ENCODE measurements around a stretch of chr6.

GRCh38 chr6:13695238-13695945, 16.2 kb downstream of the RANBP9 start:
- PRO-cap, 3 experiments = no peak in any of the 3 experiments
- RAMPAGE, long total RNA, 2 experiments = no peak in any of the 2 experiments
- RRBS = no CpG with 5 or more reads among the region's 4 CpGs

DNA sequence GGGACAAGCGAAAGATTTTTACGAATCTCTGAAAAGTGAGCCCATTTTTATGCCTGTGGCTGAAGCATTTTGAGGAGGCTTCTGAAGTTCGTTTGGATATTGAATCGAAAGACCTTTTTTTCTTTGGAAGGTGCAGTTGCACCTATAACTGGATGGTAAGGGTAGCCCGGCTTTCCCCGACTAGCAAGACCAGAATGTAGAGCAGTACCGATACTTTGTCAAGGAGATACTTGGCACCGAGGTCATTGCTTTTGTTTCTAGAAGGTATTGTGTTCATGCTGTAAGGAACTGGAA, 637 bp downstream of the RNF182 start:
- PRO-cap, 3 experiments = no peak in any of the 3 experiments
- RAMPAGE, long total RNA, 2 experiments = no peak in any of the 2 experiments
- RRBS = no CpG with 5 or more reads among the region's 8 CpGs

DNA sequence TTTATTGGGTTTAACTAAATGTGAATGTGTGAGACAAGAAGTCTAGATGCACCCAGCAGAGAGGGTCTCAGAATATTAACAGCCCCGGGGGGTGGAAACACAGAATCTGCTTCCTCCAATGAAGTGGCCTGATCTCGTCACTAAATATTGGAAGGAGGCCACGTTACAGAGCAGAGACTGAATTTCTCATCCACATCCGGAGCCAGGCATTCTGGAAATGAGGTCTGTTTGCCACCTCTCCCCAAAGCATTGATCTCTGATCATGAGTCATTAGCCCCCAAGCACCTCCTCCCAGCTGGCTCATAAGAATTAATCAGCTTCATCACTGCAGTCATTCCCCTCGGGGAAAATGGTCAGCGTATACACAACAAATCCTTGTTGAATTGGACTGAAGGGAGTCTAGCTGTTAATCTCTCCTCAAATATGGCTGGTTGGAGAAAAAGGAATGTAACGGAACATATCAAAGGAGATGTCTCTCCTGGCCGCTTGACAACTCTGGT, 76.5 kb downstream of the RNF182 start:
- PRO-cap, 3 experiments = no peak in any of the 3 experiments
- RAMPAGE, long total RNA, 2 experiments = no peak in any of the 2 experiments
- RRBS = 22% methylated on average over 2 of the region's 8 CpGs

- PRO-cap, 3 experiments = no peak in any of the 3 experiments
- RAMPAGE, long total RNA, 2 experiments = no peak in any of the 2 experiments
- RRBS = no CpG with 5 or more reads among the region's 10 CpGs
Measured at GRCh38 chr6:14142055-14142946, 24.7 kb downstream of the CD83 start.

DNA sequence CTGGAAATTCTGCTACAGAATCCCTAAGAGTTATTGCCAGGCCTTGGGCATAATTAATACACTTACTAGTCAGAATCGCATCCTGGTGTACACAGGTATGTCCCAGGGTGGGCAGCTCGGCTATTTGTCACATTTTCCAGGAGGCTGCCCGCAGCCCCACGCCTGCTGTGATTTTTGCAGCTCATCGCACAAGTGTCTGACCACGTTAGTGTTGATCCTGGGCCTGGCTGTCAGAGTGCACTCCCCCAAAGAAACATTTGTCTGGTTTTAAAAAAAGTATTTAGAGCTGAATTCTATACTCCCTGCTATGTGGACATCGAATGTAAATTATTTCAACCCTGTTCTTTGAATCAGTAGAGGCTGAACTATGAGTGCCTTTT, 105.4 kb downstream of the CD83 start:
- PRO-cap, 3 experiments = no peak in any of the 3 experiments
- RAMPAGE, long total RNA, 2 experiments = no peak in any of the 2 experiments
- RRBS = no CpG with 5 or more reads among the region's 7 CpGs

DNA sequence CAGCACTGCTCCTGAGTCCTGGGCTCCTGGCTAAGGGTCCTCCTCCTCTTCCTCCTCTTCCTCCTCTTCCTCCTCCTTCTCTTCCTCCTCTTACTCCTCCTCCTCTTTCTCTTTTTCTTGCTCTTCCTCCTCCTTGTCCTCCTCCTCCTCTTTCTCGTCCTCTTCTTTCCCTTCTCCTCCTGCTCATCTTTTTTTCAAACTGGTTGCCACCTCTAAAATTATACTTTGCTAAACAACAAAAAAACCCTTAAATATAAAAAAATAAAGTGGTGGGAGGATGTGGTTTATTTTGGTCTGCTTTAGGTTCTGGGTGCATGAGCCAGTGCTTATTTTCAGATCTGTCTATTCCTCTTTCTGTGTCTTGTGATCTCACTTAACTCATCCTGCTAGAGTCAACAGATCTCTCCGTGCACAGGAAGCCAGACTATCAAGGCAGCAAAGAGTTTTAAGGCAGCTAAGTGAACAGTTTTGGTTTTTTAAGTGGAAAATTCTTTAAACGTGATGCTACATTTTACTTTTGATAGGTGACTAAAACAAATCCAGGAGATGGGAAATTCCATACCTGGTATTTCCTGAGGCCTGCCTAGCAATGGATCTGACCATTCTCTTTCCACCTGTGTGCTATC, 159.4 kb downstream of the CD83 start:
- PRO-cap, 3 experiments = no peak in any of the 3 experiments
- RAMPAGE, long total RNA, 2 experiments = no peak in any of the 2 experiments
- RRBS = no CpG with 5 or more reads among the region's 3 CpGs

GRCh38 chr6:14706179-14706921, 539.5 kb upstream of the JARID2 start:
- PRO-cap, 3 experiments = peak in 1 of 3 experiments; most common plus-strand start chr6:14706624 (in 1); most common minus-strand start chr6:14706524 (in 1)
- RAMPAGE, long total RNA, 2 experiments = no peak in any of the 2 experiments
- RRBS = no CpG with 5 or more reads among the region's 13 CpGs

- PRO-cap, 3 experiments = no peak in any of the 3 experiments
- RAMPAGE, long total RNA, 2 experiments = no peak in any of the 2 experiments
- RRBS = no CpG with 5 or more reads among the region's 4 CpGs
Measured at GRCh38 chr6:14758696-14758961, 487.2 kb upstream of the JARID2 start.

GRCh38 chr6:15089480-15090713, 156.0 kb upstream of the JARID2 start:
- PRO-cap, 3 experiments = peak in 3 of 3 experiments; most common plus-strand start chr6:15090296 (in 3)
- RAMPAGE, long total RNA, 2 experiments = no peak in any of the 2 experiments
- RRBS = no CpG with 5 or more reads among the region's 20 CpGs

DNA sequence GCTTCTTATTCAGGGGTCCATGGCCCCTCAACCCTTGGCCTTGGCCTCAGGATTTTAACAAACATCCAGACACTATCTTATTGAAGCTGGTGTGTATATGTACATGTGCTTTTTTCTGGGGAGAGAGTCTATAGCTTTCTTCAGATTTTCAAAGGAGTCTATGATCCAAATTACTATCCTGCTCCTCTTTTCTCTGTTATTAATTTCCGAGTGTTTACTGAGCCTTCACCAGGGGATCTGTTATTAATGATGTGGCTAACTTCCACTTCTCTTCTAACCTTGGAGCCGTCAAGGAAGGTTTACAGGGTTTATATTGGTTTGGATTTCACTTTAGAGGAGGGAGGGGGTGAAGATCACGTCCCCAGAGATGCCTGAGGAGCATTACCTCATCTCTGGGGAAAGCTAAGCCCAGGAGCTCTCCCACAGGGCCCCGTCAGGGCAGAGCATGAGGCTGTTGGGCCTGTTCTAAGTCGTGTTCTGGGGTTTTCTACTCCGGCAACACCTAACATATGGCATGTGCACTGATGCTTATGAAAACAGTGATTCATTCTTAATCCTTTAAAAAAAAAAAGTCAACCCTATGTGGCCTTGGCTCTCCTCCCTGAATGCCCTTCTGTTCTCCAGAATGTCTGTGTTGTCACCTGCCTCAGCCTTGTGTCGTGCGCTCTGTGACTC, 97.6 kb upstream of the JARID2 start:
- PRO-cap, 3 experiments = no peak in any of the 3 experiments
- RAMPAGE, long total RNA, 2 experiments = no peak in any of the 2 experiments
- RRBS = no CpG with 5 or more reads among the region's 8 CpGs

- PRO-cap, 3 experiments = no peak in any of the 3 experiments
- RAMPAGE, long total RNA, 2 experiments = no peak in any of the 2 experiments
- RRBS = no CpG with 5 or more reads among the region's 5 CpGs
Measured at GRCh38 chr6:15258733-15260038, 13.3 kb downstream of the JARID2 start.

DNA sequence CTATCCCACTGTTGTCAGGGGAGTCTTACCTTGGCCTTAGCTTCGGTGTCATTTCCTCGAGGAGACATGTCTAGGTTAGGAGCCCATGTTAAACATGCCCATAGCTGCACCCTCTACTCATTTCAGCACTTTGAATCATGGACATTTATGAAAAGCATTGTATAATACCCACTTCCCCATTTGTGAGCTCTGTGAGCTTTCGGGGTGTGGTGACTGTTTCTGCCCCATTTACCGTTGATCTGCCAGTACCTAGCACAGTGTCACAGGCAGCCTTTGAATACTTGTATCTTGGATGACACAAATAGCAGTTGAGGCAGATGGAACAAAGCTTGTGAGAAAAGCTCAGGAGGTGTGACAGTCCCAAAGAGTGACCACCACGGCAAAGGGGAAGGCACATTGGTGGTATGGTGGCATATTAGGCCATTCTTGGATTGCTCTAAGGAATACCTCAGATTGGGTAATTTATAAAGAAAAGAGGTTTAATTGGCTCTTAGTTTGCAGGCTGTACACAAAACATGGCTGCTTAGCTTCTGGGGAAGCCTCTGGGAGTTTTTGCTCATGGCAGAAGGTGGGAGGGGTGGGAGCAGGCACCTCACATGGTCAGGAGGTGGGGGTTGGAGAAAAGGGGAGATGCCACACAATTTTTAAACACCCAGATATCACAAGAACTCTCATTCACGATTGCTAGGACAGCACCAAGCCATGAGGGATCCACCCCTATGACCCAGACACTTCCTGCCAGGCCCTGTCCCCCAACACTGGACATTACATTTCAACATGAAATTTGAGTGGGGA, 42.0 kb downstream of the JARID2 start:
- PRO-cap, 3 experiments = no peak in any of the 3 experiments
- RAMPAGE, long total RNA, 2 experiments = no peak in any of the 2 experiments
- RRBS = no CpG with 5 or more reads among the region's 6 CpGs

DNA sequence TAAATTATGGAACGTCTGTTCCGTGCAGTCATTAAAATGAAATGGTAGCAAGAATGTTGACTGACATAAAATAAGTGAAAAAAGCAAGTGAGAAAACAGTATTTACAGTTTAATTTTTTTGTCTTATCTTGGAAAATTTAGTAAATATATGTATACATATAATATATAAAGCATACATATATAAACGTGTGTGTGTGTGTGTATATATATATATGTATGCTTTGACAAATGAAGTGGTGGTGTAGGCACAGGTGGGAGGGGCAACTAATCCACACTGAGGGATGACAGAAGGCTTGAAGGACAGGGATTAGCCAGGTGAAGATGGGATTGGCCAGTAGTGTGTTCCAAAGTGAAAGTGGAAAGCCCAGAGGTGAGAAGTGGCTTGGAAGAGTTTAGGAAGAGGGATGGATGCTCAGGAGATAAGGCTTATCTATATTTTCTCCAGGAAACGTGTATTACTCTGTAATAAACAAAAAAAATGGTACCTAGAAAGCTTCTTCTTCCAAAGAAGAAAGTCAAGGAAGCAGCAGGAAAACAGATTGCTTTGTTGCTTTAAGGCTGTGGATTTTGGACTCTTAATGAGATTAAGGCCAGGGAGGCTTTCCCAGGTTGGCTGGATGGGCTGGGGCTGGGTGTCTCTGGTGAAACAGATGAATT, 63.7 kb downstream of the JARID2 start:
- PRO-cap, 3 experiments = no peak in any of the 3 experiments
- RAMPAGE, long total RNA, 2 experiments = no peak in any of the 2 experiments
- RRBS = no CpG with 5 or more reads among the region's 4 CpGs

GRCh38 chr6:15364121-15364969, 118.5 kb downstream of the JARID2 start:
- PRO-cap, 3 experiments = no peak in any of the 3 experiments
- RAMPAGE, long total RNA, 2 experiments = no peak in any of the 2 experiments
- RRBS = no CpG with 5 or more reads among the region's 9 CpGs

GRCh38 chr6:15399788-15400580, 154.1 kb downstream of the JARID2 start:
- PRO-cap, 3 experiments = no peak in any of the 3 experiments
- RAMPAGE, long total RNA, 2 experiments = no peak in any of the 2 experiments
- RRBS = no CpG with 5 or more reads among the region's 9 CpGs

GRCh38 chr6:15495222-15495651, 167.6 kb downstream of the DTNBP1 start:
- PRO-cap, 3 experiments = no peak in any of the 3 experiments
- RAMPAGE, long total RNA, 2 experiments = no peak in any of the 2 experiments
- RRBS = no CpG with 5 or more reads among the region's 11 CpGs

- PRO-cap, 3 experiments = no peak in any of the 3 experiments
- RAMPAGE, long total RNA, 2 experiments = no peak in any of the 2 experiments
- RRBS = no CpG with 5 or more reads among the region's 10 CpGs
Measured at GRCh38 chr6:15515734-15516007, 147.2 kb downstream of the DTNBP1 start.

- PRO-cap, 3 experiments = no peak in any of the 3 experiments
- RAMPAGE, long total RNA, 2 experiments = no peak in any of the 2 experiments
- RRBS = no CpG with 5 or more reads among the region's 11 CpGs
Measured at GRCh38 chr6:15526022-15526552, 136.7 kb downstream of the DTNBP1 start.

- PRO-cap, 3 experiments = peak in 3 of 3 experiments; most common minus-strand start chr6:15621827 (in 3)
- RAMPAGE, long total RNA, 2 experiments = no peak in any of the 2 experiments
- RRBS = no CpG with 5 or more reads among the region's 6 CpGs
Measured at GRCh38 chr6:15621269-15622164, 41.3 kb downstream of the DTNBP1 start.

DNA sequence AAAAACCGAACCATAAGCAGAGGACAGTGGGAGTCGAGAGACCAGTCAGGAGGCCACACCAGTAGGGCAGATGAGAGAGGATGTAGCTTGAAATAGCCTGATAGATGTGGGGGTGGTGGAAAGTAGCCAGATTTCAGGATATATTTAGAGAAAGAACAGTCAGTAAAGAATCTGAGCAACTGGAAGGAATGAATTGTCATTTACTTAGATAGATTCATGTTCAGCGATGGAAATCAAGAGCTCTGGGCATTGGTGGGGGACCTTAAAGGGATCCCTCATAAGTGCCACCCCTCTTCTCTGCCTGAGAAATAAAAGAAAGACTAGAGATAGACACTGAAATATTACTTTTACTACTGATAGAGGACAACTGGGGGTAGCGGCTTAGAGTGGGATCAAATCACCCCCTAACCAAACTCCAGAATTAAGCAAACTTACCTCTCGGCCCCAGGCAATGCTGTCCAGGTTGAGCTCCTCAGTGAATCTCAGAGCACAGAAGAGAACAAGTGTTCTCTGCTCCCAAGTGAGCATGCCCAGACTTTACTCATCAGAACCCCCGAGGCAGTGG, 133.7 kb upstream of the DTNBP1 start:
- PRO-cap, 3 experiments = no peak in any of the 3 experiments
- RAMPAGE, long total RNA, 2 experiments = no peak in any of the 2 experiments
- RRBS = no CpG with 5 or more reads among the region's 6 CpGs

All from testis (tissue), 5 donors.